SK-N-SH (cell line): Measurements from ENCODE around the genes TUT7 and ENSG00000283205.

- RRBS, result no CpG with 5 or more reads among the region's 5 CpGs
CAGE:
- cytosol, long polyA plus RNA, result no peak
- long polyA plus RNA, result no peak
- nucleus, long polyA plus RNA, result no peak
Measured at GRCh38 chr9:86300988-86301809, 18.9 kb upstream of the ISCA1 start.

DNA sequence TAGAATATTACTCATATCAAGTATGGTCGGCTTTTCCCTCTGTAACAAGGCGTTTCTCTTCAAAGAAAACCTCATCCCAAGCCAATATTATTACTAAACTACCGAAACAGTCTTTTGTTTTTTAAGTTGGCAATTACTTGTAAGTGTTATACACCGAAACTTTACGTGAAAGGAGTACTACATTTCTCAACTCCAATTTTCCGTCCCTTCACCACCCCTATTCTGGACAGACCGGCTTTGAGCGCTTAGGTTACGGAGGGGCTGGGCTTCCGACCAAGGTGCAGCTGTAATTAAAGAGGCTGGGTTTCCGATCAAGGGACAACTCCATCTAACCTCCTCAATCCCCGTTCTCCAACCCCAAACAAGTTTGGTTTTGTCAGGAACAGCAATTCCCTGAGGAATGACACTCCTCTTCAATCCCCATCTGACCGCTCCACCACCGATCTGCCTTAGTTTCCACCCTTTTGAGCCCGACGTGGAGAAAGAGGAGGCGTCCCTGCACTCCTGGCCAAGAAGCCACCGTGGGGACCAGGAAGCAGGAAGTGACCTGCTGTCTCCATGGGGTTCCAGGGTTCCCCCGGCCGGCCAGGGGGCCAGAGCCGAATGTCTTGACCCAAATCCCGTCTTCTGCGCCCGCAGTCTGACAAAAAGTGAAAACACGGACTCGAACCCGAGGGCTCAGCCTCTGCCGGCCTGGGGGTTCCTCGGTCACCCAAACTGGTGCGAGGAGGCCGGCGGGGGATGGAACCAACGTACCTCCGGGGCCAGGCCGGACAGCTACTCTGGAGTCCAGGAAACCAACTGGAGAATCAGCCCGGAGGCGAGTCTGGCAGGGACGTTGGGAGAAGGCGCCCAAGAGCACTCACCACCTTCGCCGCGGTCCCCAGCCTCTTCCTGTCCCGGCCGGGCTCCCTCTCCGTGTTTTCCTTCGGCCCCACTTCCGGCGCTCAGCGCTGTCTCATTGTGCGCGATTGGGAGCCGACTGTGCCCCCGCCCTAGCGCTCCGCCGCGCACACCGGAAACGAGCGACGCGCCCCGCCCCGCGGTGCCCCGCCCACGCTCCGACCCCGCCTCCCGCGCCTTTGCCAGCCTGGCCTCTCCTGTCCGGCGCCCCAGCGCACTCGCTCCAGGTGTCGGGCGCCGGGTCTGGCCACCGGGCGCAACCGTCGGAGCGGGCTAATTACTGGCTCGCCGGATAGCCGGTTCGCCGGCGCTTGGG is at the start of gene TUT7:
TSS of gene TUT7 (minus strand) at position 896 of the 1,219 bp plus-strand sequence.
- RRBS, result 3% methylated on average over 43 of the region's 89 CpGs
CAGE:
- cytosol, long polyA plus RNA, result no peak
- long polyA plus RNA, result no peak
- nucleus, long polyA plus RNA, result start-site peak on the minus strand centred at position 768 of the sequence, 51 bp wide, 19 and 27 reads in 2 replicates; start-site peak on the minus strand centred at position 924 of the sequence, 66 bp wide, 25 and 97 reads in 2 replicates

- RRBS, result no CpG with 5 or more reads among the region's 2 CpGs
CAGE:
- cytosol, long polyA plus RNA, result no peak
- long polyA plus RNA, result no peak
- nucleus, long polyA plus RNA, result no peak
Measured at GRCh38 chr9:86436377-86436692, 82.1 kb upstream of the TUT7 start.

GRCh38 chr9:86721116-86721695 is 226.1 kb downstream of the GAS1 start:
- RRBS, result no CpG with 5 or more reads among the region's 5 CpGs
CAGE:
- cytosol, long polyA plus RNA, result no peak
- long polyA plus RNA, result no peak
- nucleus, long polyA plus RNA, result no peak

DNA sequence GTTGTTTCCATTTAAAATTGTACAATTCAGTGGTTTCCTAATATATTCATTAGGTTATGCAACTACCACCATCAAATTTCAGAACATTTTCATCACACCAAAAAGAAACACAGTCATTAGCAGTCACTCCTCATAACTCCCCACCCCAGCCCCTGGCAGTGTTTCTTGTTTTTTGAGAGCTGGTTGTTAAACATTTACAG is 91.9 kb upstream of the DAPK1 start:
CAGE:
- cytosol, long polyA plus RNA, result no peak
- long polyA plus RNA, result no peak
- nucleus, long polyA plus RNA, result no peak

DNA sequence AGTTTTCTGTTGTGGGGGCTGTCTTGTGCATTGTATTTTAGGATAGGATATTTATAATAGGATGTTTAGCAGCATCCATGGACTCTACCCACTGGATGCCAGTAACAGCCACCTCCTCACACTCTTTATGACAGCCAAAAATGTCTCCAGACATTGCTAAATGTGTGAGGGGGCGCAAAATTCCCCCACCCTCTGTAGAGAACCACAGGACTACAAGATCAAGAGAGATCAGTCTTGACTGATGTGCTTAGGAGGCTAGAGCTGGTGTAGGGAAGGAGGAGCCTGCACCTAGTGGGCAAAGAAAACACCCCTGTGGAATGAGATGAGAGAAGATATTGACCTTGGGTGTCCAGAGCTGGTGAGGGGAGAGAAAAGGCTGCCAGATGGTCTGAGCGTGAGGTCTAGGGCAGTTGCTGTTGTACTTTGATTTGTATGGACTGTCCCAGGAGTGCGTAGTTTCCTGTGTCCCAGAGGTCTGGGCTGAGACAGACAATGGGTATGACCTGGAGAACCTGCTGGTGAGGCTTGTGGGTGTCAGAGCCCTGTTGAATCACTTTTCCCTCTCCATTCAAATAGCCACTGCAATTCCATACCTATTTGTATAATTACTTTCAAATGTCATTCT is 16.3 kb downstream of the DAPK1 start:
- RRBS, result no CpG with 5 or more reads among the region's 3 CpGs
CAGE:
- cytosol, long polyA plus RNA, result no peak
- long polyA plus RNA, result no peak
- nucleus, long polyA plus RNA, result no peak

DNA sequence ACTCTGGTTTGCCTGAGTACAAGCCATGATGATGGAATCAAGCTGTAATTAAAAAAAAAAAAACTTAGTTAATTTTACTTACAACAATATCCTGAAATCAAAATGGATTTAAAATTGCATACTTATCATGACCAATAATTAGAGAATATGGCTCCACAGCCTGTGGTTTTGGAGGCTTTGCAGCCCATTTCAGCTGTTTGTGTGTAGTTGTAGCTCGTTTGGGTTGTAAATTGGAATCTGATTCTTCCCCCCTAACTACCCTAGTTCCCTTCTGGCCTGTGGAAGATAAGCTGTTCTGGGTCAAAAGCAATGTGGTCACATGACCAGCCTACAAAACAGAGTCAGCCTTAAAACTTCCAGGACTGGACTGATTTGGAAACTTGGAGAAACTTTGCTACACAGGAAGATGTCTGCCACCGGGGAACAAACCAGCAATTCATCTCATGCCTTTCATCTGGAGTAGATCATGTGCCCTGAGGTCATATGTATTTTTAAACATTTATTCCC is 83.8 kb downstream of the DAPK1 start:
- RRBS, result no CpG with 5 or more reads among the region's 2 CpGs
CAGE:
- cytosol, long polyA plus RNA, result no peak
- long polyA plus RNA, result no peak
- nucleus, long polyA plus RNA, result no peak

DNA sequence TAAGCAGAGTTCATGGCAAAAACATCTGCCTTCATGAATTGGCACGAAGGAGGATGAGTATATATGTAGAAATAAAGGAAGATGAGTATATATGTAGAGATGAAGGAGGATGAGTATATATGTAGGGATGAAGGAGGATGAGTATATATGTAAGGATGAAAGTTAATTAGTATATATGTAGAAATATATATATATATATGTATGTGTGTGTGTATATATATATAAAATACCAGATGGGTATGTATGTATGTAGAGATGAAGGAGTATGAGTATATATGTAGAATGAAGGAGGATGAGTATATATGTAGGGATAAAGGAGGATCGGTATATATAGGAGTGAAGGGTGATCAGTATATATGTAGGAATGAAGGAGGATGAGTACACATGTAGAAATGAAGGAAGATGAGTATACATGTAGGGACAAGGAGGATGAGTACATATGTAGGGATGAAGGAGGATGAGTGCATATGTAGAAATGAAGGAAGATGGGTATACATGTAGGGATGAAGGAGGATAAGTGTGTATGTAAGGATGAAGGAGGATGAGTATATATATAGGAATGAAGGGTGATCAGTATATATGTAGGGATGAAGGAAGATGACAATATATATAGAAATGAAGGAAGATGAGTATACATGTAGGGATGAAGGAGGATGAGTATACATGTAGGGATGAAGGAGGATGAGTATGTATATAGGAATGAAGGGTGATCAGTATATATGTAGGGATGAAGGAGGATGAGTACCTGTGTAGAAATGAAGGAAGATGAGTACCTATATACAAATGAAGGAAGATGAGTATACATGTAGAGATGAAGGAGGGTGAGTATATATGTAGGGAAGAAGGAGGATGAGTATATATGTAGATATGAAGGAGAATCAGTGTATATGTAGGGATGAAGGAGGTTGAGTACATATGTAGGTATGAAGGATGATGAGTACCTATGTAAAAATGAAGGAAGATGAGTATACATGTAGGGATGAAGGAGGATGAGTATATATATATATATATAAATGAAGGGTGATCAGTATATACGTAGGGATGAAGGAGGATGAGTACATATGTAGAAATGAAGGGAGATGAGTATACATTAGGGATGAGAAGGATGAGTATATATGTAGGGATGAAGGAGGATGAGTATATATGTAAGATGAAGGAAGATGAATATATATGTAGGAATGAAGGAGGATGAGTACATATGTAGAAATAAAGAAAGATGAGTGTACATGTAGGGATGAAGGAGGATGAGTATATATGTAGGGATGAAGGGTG is 93.6 kb upstream of the CTSL start:
- RRBS, result no CpG with 5 or more reads among the region's 3 CpGs
CAGE:
- cytosol, long polyA plus RNA, result no peak
- long polyA plus RNA, result no peak
- nucleus, long polyA plus RNA, result no peak

GRCh38 chr9:87725528-87725736 is 487 bp upstream of the CTSL start:
- RRBS, result no CpG with 5 or more reads among the region's 9 CpGs
CAGE:
- cytosol, long polyA plus RNA, result no peak
- long polyA plus RNA, result no peak
- nucleus, long polyA plus RNA, result no peak

- RRBS, result no CpG with 5 or more reads among the region's 6 CpGs
CAGE:
- cytosol, long polyA plus RNA, result no peak
- long polyA plus RNA, result no peak
- nucleus, long polyA plus RNA, result no peak
Measured at GRCh38 chr9:87955925-87956369, at the start of gene ENSG00000283205. Gene ENSG00000283205, plus strand, starts transcription at chr9:87956214.

GRCh38 chr9:88118846-88119152 is 19.5 kb downstream of the SPATA31C2 start:
CAGE:
- cytosol, long polyA plus RNA, result no peak
- long polyA plus RNA, result no peak
- nucleus, long polyA plus RNA, result no peak

DNA sequence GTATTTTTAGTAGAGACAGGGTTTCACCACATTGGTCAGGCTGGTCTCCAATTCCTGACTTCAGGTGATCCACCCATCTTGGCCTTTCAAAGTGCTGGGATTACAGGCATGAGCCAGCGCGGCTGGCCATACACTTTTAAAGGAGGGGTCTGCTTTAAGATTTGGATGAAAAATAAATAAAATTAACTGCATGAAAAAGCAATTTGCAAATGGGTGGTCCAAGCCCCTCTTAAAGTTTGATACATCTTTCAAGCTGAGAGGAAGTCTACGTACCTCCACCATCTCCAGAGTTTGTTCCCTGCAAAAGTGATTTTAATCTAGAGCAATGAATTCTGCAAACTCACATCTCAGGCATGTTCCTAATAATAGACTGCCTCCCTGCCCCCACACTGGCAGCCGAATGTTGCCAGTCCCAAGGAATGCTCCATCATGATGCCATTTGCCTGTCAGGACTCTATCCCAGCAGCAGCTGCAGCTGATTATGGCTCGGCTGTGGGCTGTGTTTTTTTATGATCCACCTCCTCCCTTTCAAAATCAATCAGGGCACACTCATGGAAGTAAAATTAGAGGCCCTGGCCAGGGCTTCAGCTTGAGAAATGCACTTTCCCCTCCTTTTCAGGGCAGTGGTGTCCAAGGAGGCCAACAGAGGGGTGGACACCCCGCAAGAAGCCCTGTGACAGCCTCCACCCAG is 176.9 kb upstream of the S1PR3 start:
- RRBS, result no CpG with 5 or more reads among the region's 6 CpGs
CAGE:
- cytosol, long polyA plus RNA, result no peak
- long polyA plus RNA, result no peak
- nucleus, long polyA plus RNA, result no peak

- RRBS, result no CpG with 5 or more reads among the region's 10 CpGs
CAGE:
- cytosol, long polyA plus RNA, result no peak
- long polyA plus RNA, result no peak
- nucleus, long polyA plus RNA, result no peak
Measured at GRCh38 chr9:88828053-88828563, 163.2 kb upstream of the S1PR3 start.

- RRBS, result no CpG with 5 or more reads among the region's 5 CpGs
CAGE:
- cytosol, long polyA plus RNA, result no peak
- long polyA plus RNA, result no peak
- nucleus, long polyA plus RNA, result no peak
Measured at GRCh38 chr9:89175830-89176065, 2.9 kb downstream of the SHC3 start.

- RRBS, result no CpG with 5 or more reads among the region's 20 CpGs
CAGE:
- cytosol, long polyA plus RNA, result no peak
- long polyA plus RNA, result no peak
- nucleus, long polyA plus RNA, result no peak
Measured at GRCh38 chr9:89180235-89181004, 1.8 kb upstream of the SHC3 start.

DNA sequence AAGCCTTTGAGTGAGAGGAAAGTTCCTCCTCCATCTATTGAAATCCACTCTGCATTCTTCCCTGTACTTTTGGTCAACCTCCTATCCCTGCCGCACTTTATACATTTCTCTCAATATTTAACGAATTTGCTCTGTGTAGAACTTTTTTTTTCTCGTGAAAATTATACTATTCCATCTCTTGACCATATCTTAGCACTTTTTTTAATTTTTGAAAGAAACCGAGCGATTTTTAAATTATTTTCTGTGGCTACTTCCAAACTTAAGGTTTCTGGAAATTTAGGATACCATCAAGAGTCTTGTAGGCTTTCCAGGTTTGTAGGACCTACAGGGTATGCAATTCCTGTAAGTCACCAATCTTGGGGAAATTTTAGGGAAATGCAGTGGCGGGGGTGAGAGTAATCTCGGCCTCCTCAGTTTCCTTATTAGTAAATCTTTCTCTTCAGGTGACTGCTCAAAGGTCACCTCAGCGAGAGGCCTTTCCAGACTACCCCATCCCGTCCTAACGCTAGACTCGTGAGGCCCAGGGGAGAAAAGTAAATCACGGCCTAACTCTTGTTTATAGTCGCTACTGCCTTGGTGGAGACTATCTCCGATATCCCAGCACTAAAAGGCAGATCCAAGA is 498 bp upstream of the SECISBP2 start:
- RRBS, result no CpG with 5 or more reads among the region's 14 CpGs
CAGE:
- cytosol, long polyA plus RNA, result no peak
- long polyA plus RNA, result no peak
- nucleus, long polyA plus RNA, result no peak

DNA sequence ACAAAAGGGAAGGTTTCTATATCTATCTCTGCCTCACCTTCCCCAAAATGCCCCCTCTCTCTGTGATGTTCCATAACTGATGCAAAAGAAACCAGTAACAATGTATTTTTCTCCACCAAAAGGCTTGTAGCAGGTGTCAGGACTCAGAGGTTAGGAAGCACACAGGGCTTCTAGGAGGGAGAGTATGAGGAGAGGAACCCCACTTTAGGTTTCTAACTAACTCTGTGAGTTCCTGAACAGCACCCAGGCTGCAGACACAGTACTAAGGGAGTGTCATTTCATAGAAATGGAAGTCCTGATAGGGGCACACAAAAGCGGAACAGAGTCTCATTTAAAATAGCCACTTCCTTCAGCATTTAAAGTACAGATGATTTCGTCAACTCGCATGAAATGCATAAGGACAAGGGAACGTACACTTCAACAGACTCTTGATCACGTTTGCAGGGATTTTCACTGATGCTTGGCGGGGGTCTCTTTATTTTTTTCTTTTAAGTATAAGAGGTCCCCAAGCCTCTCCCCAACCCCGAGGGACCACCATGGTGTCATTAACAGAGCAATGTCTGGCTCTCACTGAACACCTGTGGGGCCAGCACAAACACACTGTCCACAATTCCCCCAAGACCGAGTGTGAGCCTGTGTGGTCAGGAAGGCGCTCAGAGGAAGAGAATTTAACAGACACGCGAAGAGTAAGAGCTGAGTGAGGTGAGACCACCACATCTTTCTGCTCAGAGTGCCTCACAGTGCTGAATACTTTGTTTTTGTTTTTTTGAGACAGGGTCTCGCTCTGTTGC is 82.2 kb downstream of the SECISBP2 start:
- RRBS, result no CpG with 5 or more reads among the region's 12 CpGs
CAGE:
- cytosol, long polyA plus RNA, result no peak
- long polyA plus RNA, result no peak
- nucleus, long polyA plus RNA, result no peak

GRCh38 chr9:89419994-89420370 is 77.9 kb downstream of the SEMA4D start:
- RRBS, result no CpG with 5 or more reads among the region's 6 CpGs
CAGE:
- cytosol, long polyA plus RNA, result no peak
- long polyA plus RNA, result no peak
- nucleus, long polyA plus RNA, result no peak

DNA sequence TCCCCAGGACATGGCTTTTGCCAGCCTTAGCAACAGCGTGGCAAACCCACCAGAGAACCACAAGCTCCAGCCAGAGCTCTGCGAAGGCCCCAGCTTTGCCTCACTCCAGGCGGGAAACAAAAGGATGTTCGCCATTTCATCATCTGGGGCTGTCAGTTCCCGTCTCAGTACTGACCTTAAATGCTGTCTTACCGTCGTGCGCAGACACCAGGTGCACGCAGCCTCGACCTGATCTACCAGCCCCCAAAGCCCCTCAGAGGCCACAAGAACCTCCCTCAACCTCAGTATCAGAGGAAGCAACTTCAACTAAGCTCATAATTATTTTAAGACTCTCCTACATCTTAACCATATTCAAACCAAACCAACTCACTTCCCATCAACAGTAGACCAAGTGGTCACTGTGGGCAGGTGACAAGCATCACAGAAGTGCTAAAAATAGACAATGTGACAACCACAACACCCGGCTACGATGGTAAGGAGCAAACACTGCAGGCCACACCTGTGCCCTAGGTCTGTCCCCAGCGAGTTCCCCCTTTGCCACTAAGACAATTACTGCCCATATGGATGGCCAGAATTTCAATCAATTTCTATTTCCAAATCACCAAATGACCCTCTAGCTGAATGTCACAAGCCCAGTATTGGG is 71.3 kb downstream of the SEMA4D start:
- RRBS, result no CpG with 5 or more reads among the region's 13 CpGs
CAGE:
- cytosol, long polyA plus RNA, result no peak
- long polyA plus RNA, result no peak
- nucleus, long polyA plus RNA, result no peak

DNA sequence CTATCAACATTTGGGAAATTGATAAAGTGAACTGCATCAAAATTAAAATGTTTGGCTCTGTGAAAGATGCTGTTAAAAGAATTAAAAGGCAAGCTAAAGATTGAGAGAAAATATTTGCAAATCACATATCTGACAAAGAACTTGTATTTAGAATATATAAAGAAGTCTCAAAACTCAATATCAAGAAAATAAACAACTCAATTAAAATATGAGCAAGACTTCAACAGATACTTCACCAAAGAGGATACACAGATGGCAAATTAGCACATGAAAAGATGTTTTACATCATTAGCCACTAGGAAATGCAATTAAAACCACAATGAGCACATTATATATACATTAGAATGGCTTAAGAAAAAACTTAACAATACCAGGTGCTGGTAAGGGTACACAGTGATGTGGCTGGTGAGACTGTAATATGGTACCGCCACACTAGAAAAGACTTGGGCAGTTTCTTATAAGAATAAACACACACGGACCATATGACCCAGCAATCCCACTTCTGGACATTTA is 27.7 kb downstream of the SEMA4D start:
- RRBS, result no CpG with 5 or more reads among the region's 2 CpGs
CAGE:
- cytosol, long polyA plus RNA, result no peak
- long polyA plus RNA, result no peak
- nucleus, long polyA plus RNA, result no peak